Hair follicular keratinocyte (primary cell): ENCODE measurements around the gene UBE2N.

- RAMPAGE, long total RNA: no peak
These were observed 217.3 kb upstream of the PLEKHG7 start for GRCh38 chr12:92485414-92485876.

DNA sequence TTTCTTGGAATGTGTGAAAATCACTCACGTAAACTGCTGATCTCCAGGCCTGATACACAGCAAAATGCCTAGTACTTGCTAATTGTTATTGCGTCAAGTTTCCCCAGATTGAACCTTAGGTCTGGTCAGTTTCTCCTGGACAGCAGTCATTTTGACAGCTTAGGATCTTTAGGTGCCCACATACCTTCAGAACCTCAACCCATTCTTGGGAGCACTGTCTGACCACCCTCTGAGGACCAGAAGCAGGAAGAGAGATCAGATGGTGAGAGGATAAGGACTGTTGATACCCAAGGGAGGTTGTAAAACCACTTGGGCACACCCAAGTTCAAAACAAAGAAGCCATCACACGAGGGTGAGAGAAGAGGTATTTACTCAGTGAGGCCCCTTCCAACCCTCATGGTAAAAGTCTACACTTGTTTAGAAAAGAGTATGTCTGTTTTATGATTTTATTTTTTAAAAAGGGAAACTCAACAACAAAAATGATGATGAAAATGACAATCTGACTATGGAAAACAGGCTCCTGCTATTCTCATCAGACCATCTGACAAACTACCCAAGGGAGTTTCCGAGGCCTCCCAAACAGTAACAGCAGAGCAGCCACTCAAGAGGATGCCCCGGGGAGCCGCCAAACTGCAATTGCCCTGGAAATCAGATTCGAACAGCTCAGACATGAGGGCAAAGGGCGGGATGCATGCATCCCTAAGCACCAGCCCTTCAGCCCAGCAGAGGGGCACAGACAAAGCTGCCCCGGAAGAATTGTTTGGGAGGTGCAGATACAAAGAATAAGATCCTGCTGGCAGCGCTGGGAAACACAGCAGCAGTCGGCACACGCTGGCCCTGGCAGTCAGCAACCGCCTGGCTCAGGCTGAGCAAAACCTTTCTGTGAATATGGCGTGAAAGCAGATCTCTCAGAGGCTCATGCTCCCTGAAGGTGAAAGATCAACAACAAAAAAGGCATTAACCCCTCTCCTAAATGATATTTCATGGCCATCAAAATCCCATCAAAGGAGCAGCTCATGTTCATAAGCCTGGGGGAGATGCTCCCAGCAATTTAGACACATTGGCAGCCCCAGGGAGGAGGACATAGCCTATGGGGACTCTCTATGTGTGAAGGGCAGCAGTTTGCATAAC is 162.5 kb upstream of the PLEKHG7 start:
- RAMPAGE, long total RNA: no peak

DNA sequence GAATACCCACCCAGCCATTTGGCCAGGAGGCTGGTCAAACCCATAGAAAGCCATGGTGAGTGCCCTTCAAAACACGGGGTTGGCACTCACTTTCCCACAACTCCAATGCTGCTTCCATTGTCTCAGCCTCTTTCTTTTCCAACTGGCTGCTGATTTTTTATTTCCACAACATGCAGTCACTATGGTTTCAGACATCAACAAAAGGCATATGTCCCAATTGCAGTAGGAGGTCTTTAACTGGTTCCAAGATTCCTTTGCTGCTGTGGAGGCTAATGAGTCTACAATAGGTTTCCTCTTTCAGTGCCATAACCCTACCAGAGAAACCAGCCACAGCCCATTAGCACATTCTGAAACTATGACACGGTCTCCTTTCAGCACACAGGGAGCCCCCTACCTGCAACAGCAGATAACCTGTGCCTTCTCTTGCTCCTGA is 32.3 kb downstream of the PLEKHG7 start:
- RAMPAGE, long total RNA: no peak

DNA sequence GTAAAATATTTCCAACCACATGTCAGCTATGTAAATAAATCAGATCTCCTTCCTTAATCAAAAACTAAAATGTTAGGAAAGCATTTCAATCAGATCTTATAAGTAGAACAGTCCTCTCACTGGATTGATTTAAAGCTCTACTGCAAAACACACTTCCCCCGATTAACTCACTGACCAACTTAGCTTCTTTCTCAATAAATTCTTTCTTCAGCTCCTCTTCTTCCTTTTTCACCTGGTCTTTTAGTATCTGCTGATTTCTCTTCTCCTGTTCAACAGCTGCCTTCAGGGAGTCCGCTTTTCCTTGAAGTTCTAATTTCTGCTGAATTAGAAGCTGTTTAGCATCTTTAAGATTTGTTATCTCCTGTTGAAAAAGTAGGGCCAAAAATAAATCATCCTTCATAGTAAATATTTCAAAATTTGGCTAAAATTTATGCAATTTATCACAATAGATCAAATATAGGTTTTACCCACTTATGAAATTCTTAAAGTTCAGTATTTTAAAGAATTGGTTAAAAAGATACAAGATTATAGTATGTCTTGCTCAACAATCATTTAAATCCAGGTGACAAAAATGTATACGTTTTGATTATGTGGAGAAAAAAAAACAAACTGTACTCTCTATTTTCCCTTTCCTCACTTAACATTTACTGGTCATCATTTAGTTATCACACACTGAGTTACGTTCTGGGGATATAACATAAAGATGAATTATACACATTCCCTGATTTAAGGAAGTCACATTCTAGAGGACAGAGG is 76.3 kb downstream of the PLEKHG7 start:
- RAMPAGE, long total RNA: no peak

GRCh38 chr12:92784790-92785344 is 82.1 kb downstream of the PLEKHG7 start:
- RAMPAGE, long total RNA: no peak

DNA sequence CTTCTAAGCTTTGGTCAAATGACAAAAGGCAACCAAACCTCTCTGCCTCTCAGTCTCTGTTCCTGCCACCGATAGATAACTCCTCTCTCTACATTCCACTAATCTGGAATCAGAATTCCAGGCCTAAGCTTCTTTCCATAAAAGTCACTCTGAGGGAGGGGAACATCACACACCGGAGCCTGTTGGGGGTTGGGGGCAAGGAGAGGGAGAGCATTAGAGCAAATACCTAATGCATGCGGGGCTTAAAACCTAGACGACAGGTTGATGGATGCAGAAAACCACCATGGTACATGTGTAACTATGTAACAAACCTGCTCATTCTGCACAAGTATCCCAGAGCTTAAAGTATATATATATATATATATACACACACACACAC is 108.7 kb downstream of the EEA1 start:
- RAMPAGE, long total RNA: no peak

DNA sequence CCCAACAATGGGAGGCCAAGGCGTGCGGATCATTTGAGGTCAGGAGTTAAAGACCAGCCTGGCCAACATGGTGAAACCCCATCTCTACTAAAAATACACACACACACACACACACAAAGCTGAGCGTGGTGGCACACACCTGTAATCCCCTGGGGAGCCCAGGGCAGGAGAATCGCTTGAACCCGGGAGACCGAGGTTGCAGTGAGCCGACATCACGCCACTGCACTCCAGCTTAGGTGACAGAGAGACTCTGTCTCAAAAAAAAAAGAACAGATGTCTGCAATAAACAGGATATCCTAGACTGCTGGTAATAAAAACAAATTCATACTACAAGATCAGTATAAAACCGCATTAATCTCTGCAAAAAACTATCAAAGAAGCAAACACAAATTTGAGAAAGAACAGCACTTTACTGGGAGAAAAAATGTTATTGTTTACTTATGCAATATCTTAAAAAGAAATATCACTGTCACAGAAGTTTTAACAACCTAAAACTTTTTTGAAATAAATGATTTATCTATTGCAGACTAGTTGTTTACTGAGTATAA is 23.7 kb downstream of the EEA1 start:
- RAMPAGE, long total RNA: no peak

DNA sequence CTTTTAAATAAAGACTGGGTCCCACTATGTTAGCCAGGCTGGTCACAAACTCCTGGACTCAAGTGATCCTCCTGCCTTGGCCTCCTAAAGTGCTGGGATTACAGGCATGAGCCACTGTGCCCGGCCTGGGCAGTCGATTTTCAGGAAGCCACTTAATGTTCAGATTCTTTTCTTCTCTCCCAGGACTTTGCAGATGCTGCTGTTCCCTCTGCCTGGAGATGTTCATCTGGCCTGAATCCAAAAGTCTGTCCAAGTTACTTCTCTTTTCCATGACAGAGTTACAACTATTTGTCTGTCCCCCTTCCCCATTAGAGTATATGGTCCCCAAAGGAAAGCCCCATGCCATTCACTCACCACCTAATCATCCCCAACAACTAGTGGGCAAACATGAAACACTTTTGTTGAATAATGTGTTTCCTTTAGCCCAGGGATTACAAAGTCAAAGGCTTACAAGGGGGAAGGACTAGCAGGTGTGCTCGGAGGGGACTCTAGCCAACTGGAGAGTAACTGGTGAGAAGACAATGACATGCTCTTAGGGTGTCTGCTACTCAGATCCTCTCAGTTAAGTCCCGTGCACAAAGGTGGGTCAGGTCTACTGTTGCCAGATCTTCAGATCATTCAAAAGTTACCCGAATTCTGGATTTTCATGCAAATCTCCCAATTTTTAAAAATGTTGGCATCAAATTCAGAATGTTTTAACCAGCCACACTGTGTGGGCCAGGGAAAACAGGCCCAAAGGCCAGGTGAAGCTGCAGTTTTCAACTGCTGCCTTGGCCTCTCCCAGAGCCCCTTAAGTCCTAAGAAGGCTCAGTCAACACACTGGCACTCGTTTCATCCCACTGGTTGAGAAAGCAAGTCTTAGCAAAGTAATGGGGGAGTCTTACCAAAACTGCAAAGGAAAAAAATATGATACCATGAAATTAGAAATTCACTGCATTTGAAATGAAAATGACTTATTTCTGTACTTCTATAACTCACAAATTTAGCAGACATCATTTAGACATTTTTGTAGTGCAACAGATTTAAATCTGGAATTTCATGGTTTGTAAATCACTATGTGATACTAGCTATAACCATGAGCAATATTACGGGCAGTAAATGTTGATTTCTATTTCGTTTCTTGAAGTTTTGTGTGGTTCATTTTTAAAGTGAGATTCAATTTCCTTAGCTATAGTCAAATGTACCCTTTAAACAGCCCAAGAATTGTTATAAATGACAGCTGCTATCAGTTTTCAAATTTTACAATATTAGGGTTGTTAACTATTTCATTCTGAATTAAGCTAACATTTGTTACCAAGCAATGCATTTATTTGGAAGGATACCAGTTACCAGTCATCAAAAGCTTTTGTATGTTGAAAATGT is 29.8 kb downstream of the NUDT4 start:
- RAMPAGE, long total RNA: no peak

- RAMPAGE, long total RNA: no peak
These were observed 31.5 kb downstream of the NUDT4 start for GRCh38 chr12:93408886-93409875.

DNA sequence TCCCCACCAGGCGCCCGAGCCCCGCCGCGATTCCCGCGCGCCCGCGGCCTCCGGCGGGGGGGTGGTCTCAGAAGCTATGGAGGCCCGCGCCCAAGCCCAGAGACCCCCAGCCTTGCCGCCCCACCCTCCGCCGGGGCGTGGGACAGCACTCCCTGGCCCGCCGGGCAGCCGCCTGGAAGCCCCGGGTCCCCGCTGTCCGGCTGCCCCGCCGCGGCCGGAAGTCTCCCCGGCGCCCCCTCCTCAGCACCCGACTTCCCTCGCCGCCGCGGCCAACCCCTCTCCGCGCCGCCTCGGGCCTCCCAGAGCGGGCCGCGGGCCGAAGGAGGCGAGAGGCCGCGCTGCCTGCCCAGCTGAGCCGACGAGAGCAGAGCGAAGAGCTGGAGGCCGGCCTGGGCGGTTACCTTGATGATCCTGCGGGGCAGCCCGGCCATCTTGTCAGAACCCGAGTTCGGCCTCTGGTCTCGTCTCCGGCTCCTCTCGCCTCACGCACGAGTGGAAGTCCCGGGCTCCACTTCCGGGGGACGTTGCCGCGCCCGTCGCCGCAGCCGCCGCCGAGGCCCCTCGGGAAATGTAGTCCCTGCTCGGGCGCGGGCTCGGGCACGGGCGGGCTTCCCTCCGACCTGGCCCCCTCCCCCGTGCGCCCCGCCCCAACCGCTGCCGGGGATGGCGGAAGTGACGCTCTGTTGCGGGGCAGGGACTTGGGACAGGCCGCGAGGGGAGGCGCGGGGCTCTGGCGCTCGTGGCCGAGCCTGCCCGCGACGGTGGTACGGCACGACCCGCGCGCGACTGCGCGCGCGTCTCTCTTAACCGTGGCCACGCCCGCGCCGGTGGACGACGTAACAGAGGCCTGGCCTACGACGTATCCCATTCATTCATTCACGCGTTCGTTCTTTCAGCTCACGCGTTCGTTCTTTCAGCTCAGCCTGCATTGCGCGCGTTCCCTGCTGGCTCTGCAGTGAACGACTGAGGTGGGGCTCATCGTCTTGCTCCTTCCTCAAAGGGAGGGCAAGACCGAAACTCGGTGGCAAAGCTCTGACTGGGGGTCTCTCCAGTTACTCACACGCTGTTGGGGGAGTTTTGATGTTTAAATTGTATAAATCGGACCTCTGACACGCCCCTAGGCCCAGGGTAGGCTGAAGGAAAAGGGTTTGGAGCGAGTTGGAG is at the start of gene UBE2N:
Gene UBE2N, minus strand, starts transcription at position 494 of the 1,164 bp plus-strand sequence.
- RAMPAGE, long total RNA: start-site peak on the minus strand centred at position 484 of the sequence, 57 bp wide, 910 and 495 reads in 2 replicates

DNA sequence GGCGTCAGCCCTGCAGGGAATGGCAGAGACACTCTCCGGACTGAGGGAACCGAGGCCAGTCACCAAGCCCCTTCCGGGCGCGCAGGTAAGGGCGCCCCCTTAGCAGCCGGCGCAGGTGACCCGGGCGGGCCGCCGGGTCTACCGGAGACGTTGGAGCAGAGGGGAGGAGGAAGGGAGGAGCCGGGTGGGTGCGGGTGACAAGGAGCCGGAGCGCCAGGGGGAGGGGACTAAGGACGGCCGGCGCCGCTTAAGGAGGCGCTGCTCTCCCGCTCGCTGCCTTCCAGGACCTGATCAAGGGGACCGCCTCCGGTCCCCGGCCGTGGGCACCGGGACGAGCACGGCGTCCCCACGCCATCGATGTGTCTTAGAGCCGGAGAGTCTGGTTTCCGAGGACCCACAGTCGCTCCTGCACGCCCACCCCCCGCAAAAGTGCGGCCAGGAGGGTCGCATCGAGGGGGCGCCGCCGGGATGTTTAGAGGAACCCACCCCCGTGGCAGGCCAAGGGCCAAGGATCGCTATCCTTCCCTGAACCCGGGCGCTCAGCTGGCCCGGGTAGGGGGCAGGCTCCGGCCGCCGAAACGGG is 2.3 kb upstream of the SOCS2 start:
- RAMPAGE, long total RNA: no peak

GRCh38 chr12:93684848-93685303 is 7.7 kb downstream of the CRADD start:
- RAMPAGE, long total RNA: no peak

DNA sequence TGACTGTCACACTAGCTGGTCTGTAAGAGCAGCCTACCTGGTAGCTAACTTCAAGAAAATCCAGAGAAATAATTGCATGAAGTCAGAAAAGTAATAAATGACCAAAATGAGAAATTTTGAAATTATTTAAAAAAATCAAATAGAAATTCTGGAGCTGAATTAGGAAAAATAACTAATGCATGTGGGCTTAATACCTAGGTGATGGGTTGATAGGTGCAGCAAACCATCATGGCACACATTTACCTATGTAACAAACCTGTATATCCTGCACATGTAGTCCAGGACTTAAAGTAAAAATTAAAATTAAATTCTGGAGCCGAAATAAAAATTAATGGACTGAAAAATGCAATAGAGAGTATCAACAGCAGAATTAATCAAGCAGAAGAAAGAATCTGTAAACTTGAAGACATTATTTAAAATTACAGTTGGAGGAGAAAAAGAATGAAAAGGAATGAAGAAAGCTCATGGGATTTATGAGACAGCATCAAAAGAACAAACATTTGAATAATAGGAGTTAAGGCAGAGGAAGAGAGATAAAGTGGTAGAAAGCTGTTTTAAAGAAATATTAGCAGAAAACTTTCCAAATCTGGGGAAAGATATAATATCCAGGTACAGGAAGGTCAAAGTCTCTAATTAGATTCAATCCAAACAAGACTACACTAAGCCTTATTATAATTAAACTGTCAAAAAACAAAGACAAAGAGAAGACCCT is 14.7 kb downstream of the CRADD start:
- RAMPAGE, long total RNA: no peak

- RAMPAGE, long total RNA: no peak
These were observed 34.2 kb downstream of the CRADD start for GRCh38 chr12:93711314-93711830.

- RAMPAGE, long total RNA: no peak
These were observed 170.2 kb downstream of the CRADD start for GRCh38 chr12:93847303-93847926.

GRCh38 chr12:93848230-93848707 is 171.1 kb downstream of the CRADD start:
- RAMPAGE, long total RNA: no peak

GRCh38 chr12:94204913-94205322 is 56.5 kb downstream of the PLXNC1 start:
- RAMPAGE, long total RNA: no peak

DNA sequence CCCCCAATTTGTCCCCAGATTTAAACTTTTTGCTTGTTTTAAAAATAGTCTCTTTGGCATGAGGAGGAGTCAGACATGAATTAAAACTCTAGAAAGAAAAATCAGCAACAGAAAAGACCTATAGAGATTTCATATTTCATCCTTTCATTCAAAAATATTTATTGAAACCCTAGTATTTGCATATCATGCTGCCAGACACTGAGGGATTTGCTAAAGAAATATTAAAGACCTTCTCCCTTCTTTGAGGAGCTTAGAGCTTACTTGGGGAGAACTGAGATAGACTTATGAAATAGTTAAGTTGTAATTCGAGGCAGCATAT is 59.0 kb downstream of the PLXNC1 start:
- RAMPAGE, long total RNA: no peak

GRCh38 chr12:94207696-94208789 is 59.7 kb downstream of the PLXNC1 start:
- RAMPAGE, long total RNA: no peak

GRCh38 chr12:94282585-94283397 is 134.4 kb downstream of the PLXNC1 start:
- RAMPAGE, long total RNA: no peak